Measurements from ENCODE around the gene MARCHF4.

GRCh38 chr2:215349402-215350210 is 37.7 kb downstream of the ATIC start:
- PRO-cap, result no peak
CAGE:
- cytosol, long polyA plus RNA, result no peak
- long polyA plus RNA, result no peak
- nucleus, long polyA plus RNA, result no peak

GRCh38 chr2:215378134-215378520 is 57.7 kb downstream of the FN1 start:
- PRO-cap, result no peak
CAGE:
- cytosol, long polyA plus RNA, result no peak
- long polyA plus RNA, result no peak
- nucleus, long polyA plus RNA, result no peak

- PRO-cap, result no peak
CAGE:
- cytosol, long polyA plus RNA, result no peak
- long polyA plus RNA, result no peak
- nucleus, long polyA plus RNA, result no peak
These were observed 29.6 kb downstream of the FN1 start for GRCh38 chr2:215406239-215406617.

DNA sequence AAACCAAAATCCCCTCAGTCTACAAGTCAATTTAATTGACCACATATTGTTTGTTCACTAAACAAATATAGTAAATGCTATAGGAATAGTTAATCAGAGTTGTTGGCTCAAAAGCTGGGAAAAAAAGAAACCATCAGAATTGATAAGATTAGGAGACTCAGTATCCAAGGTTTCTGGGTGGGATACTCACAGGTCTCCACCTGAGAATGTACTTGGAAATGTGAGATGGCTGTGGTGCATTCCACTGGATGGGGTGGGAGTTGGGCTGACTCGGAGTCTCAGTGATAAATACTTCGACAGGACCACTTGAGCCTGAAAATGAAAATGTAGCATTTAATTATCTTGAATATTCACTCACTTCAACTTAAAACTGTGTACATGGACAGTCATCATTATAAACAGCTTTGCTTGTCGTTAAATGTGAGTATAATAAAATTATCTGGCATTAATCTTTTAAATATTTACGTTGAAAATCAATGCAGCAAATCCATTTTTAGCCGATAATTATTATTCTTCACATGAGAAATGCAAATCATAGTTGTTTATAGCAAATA is 21.1 kb downstream of the FN1 start:
- PRO-cap, result no peak
CAGE:
- cytosol, long polyA plus RNA, result no peak
- long polyA plus RNA, result no peak
- nucleus, long polyA plus RNA, result no peak

GRCh38 chr2:215417365-215417793 is 18.5 kb downstream of the FN1 start:
- PRO-cap, result no peak
CAGE:
- cytosol, long polyA plus RNA, result no peak
- long polyA plus RNA, result no peak
- nucleus, long polyA plus RNA, result no peak

GRCh38 chr2:215431030-215431385 is 4.9 kb downstream of the FN1 start:
- PRO-cap, result no peak
CAGE:
- cytosol, long polyA plus RNA, result no peak
- long polyA plus RNA, result no peak
- nucleus, long polyA plus RNA, result no peak

DNA sequence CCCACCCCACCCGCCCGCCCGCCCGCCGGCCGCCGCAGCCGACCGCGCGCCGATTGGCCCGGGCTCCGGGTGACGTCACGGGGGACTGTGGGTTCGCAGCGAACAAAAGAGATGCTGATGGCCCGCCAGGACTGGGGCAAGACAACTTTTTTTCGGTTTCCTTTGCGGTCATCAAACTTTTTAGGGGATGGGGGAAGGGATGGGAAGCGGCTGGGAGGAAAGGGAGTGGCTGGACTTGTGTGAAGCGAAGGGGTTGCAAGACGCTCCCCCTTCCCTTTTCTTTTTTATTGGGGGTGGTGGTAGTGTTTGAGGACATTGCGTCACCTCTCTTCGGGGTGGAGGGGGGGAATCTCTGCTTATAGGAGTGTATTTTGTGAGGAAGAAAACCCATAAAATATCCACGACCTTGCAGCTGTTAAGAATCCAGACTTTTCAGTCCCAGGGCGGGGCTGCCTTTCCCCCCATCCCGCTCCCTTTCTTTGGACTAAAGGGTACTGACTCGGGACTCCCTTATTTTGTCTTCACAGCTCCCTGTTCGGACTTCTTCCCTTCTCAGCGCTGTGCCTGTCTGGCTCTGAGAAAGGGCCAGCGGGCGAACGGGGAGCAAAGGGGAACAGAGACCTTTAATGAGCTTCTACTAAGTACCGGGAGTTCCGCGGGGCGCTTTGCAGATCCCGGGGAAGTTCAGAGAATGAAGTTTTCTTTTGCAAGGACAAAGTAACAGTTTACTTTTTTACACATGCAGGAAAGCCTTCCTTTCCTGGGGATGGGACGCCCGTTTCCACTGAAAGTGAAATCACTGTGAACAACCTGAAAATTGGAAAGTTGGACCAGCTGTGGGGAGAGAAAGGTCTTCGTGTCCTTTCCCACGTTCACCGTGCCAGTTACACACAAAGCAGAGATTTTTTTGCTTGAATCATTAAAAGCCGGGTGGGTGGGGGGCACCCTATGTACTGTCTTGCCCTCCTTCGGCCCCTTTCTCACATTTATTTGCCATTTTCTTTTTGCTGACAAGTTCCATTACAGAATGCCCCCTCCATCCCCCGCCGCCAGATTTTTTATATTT is 639 bp upstream of the FN1 start:
- PRO-cap, result no peak
CAGE:
- cytosol, long polyA plus RNA, result no peak
- long polyA plus RNA, result no peak
- nucleus, long polyA plus RNA, result no peak

DNA sequence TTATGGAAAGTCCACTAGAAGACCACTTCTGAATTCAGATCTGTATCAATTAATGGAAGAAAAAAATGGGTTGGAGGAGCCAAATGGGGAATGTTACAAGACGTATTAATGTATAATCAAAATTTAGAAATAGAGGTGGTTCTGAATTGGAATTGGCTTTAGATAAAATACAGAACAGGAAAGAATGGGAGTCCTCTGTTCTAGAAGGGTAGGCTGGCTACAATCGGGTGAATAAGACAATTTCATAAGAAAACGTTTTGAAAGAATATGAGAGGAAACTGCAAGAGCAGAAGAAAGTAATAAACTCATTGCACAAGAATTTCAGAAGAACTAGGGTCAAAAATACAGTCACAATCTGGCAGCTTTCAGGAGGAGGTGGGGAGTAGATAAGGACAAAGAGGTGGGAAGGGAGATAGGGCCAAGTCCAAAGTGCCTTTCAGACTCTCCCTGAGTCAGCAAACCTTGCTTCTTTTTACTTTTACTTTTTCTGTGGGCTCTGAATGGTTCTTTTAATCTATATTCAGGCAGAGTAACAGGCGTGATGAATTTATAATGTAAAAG is 69.5 kb upstream of the FN1 start:
- PRO-cap, result no peak
CAGE:
- cytosol, long polyA plus RNA, result no peak
- long polyA plus RNA, result no peak
- nucleus, long polyA plus RNA, result no peak

DNA sequence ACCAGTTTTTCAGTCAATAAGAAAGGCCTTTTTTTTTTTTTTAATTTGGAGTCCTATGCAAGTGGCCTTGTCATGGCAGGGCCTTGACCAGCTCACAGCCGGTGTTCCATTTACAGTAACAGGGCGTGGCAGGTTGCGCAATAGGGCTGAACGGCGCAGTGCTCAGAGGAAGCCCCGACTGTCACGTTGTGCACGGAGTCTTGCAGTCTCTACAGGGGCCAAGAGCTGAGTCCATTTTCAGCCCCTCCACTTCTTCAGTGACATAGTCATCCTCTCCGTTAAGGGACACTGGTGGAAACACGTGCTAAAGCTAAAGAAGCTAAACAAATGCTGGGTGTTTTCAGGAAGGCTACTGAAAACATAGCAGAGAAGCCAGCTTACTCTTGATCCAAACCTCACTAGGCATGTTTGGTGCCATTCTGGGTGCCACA is 184.2 kb upstream of the FN1 start:
- PRO-cap, result no peak
CAGE:
- cytosol, long polyA plus RNA, result no peak
- long polyA plus RNA, result no peak
- nucleus, long polyA plus RNA, result no peak

DNA sequence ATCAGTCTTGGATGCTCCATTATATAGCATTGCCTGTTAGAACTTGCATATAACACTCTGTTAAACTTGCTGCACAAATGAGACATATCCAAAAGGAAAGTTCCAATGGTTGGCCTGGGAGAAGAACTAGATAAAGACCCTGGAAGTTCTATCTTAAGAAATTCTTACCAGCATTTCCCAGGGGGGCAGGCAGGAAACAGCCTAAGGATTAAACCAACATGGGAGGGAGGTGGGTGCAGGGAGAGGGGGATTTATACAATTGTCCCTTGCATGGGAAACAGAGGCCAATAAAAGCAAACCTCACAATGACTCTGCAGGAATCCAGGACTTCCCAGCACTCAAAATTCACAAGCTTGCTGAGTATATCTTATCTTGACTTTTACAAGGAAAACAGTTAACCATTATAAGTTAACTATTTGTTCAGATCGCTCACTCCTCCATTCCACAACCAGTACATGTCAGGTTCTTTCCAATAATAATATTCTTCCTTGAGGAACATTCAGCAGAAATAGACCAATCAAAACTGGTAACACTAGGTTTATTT is 241.4 kb downstream of the MREG start:
- PRO-cap, result no peak
CAGE:
- cytosol, long polyA plus RNA, result no peak
- long polyA plus RNA, result no peak
- nucleus, long polyA plus RNA, result no peak

GRCh38 chr2:215830186-215830804 is 183.1 kb downstream of the MREG start:
- PRO-cap, result no peak
CAGE:
- cytosol, long polyA plus RNA, result no peak
- long polyA plus RNA, result no peak
- nucleus, long polyA plus RNA, result no peak

DNA sequence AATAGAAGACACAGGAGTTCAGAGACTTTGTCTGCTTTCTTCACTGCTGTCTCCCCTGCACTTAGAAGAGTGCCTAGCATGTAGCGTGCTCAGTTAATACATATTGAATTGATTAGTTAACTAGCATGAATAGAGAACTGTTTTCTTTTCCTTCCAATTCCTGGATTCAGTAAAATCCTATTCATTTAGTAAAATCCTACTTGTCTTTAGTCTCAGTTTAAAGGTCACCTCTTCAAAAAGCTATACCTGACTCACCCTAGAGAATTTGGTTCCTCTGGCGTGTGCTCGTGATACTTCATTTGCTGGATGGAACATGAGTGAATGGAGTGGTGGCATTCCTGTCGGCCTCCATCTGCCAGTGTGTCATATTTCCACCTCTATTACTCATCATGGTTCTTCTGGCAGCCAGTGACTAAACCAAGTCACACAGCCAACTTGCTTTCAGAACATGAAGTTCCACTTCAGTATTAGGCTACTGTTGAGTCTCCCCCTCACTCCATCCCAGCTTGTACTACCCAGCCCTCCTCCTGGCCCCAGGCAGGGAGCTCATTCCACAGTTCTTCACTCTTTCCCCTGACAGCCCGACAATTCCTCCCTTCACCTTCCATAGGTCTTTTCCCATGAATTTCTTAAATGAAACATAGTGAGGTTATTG is 169.9 kb downstream of the MREG start:
- PRO-cap, result no peak
CAGE:
- cytosol, long polyA plus RNA, result no peak
- long polyA plus RNA, result no peak
- nucleus, long polyA plus RNA, result no peak

DNA sequence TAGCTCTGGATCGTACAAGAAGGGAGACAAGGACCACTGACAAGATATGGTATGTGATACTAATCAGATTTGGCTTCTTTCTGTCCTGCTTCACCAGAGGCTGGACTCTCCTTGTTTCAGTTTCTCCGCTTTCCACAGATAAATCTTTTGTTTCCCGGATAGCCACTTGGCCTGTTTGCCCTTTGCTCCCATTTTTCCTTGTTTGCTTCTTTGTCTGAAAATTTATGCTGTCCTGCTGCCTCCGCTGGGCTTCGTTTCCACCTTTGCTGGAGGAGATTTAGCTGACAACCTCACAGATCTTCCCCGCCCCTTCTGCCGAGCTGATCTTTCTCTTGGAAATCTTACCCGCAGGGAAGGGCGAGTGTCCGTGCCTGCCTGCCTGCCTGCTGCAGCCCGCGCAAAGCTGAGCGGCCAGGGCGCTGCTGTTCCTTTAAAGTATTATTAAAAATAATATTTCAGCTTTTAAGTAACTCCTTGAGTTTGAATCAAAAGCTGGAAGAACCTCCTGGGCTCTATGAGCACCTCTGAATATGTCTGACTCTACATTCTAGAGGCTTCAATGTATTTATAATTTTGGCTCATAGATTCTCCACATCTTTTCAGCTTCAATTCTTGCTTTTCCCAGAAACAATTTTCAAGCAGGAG is 1.4 kb upstream of the XRCC5 start:
- PRO-cap, result no peak
CAGE:
- cytosol, long polyA plus RNA, result no peak
- long polyA plus RNA, result no peak
- nucleus, long polyA plus RNA, result no peak

DNA sequence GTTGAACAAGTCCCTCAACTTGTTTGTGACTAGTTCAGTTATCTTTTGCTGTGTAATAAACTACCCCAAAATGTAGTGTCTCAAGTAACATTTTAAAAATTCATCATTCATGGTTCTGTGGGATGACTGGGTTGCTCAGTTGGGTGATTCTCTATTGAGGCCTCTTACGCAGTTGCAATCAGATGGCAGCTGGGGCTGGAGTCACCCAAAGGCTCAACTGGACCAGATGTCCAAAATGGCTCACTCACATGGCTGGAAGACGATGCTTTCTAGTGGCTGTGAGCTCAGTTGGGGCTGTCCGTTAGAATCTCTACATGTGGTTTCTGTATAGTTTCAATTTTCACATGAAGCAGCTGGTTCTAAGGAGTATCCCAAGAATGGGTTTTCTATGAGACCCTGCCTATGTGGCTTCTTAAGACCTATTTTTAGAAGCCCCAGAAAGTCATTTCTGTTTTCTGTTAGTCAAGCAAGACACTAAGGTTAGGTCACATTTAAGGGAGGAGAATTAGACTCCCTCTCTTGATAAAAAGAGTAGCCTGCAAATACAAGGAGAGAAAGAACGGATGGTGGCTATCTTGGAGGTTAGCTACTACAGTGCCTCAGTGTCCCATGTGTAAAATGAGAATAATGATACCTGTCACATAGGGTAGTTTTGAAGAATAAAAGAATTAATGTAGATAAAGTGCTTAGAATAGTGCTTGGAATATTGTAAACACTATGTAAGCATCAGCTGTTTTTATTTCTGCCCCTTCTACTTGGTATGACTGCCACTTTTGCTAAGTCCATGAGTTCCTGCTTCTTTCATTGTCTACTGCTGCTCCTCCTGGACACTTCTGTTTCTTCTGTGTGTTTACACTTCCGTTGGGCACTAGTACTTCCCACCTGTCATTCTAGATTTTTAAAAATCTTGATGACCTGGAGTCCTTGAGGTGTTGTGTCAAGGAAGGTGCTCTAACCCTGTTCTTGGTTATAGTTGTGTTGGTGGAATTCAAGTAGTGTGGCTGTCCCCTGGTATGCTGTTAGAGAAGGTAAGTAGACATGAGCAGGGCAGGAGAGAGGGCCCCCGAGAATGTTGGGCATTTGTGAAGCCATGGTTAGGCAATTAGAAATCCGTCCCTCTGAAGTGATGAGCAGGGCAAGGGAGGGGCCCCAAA is 4.7 kb downstream of the XRCC5 start:
- PRO-cap, result no peak
CAGE:
- cytosol, long polyA plus RNA, result no peak
- long polyA plus RNA, result no peak
- nucleus, long polyA plus RNA, result no peak

GRCh38 chr2:216114614-216115702 is 5.8 kb downstream of the XRCC5 start:
- PRO-cap, result no peak
CAGE:
- cytosol, long polyA plus RNA, result no peak
- long polyA plus RNA, result no peak
- nucleus, long polyA plus RNA, result no peak

- PRO-cap, result no peak
CAGE:
- cytosol, long polyA plus RNA, result no peak
- long polyA plus RNA, result no peak
- nucleus, long polyA plus RNA, result no peak
These were observed 35.2 kb downstream of the XRCC5 start for GRCh38 chr2:216144178-216144915.

DNA sequence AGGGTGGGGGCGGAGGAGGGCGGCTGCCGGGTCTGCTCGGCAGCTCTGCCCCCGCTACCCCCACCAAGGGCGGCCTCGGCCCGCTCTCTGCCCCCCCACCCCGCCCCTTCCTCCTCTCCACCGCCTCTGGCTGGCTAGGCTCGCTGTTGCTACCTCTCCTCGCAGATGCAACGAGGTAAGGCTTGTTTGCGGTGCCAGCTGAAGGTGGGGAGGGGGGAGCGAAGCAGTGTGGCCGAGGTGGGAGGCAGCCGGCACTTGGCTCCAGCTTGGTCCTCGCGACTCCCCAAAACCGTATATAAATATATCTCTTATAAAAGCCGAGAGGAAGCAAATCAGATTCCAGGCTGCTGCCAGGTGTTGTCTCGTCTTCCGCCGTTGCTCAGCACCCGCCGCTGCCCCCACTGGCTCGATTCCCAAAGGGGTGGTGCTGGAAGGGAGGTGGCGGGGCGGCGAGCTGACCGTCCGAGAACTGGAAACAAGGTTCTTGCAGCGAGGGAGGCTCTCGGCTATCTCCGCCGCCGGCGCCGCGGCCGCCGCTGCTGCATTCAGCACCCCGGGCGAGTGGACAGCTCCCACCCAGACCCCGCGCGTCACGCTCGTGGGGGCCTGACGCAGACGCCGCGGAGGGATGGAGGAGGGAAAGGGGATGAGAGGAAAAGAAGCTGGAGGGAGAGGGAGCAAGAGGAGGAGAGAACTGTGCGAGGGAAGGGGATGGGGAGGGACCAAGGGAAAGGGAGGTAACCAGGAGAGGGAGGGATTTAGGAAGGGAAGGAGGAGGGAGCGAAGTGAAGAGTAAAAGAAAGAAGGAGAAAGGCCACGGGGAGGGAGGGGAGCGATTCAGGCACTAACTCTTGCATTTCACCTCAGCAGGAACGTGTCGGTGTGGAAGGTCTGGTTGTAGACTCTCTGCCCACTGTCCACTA is at the start of gene MARCHF4:
Gene MARCHF4 (minus strand): TSS at position 698 of the 923 bp plus-strand sequence.
- PRO-cap, result no peak
CAGE:
- cytosol, long polyA plus RNA, result no peak
- long polyA plus RNA, result no peak
- nucleus, long polyA plus RNA, result start-site peak on the minus strand centred at position 380 of the sequence, 32 bp wide, 40 and 76 reads in 2 replicates; start-site peak on the minus strand centred at position 640 of the sequence, 190 bp wide, 25 and 289 reads in 2 replicates

GRCh38 chr2:216447316-216447838 is 35.1 kb downstream of the SMARCAL1 start:
- PRO-cap, result no peak
CAGE:
- cytosol, long polyA plus RNA, result no peak
- long polyA plus RNA, result no peak
- nucleus, long polyA plus RNA, result no peak

DNA sequence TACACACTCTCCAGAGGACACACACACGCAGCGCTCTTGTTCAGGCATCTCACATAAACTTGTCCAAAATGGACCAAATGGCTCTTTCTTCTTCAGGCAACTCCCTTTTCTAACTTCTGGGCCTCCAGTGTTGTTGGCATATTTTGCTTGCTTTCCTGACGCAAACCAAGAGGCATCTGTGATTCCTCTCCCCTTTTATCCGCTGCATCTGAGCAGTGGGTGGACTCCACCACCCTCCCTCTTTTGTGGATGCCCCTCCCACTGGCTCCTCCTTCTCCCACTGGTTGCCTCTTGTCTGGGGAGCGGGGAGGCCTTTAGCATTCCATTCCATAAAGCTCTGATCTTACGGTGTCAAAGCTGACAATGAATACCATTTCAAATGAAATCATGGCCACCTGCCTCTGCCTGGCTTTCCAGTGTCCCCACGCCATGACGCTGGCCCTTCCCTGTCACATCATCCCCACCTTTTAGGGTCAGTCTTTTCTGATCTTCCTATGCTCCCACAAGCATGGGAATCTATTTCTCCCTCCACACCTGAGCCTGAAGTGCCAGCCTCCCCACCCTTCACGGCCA is 51.3 kb downstream of the RPL37A start:
- PRO-cap, result no peak
CAGE:
- cytosol, long polyA plus RNA, result no peak
- long polyA plus RNA, result no peak
- nucleus, long polyA plus RNA, result no peak

DNA sequence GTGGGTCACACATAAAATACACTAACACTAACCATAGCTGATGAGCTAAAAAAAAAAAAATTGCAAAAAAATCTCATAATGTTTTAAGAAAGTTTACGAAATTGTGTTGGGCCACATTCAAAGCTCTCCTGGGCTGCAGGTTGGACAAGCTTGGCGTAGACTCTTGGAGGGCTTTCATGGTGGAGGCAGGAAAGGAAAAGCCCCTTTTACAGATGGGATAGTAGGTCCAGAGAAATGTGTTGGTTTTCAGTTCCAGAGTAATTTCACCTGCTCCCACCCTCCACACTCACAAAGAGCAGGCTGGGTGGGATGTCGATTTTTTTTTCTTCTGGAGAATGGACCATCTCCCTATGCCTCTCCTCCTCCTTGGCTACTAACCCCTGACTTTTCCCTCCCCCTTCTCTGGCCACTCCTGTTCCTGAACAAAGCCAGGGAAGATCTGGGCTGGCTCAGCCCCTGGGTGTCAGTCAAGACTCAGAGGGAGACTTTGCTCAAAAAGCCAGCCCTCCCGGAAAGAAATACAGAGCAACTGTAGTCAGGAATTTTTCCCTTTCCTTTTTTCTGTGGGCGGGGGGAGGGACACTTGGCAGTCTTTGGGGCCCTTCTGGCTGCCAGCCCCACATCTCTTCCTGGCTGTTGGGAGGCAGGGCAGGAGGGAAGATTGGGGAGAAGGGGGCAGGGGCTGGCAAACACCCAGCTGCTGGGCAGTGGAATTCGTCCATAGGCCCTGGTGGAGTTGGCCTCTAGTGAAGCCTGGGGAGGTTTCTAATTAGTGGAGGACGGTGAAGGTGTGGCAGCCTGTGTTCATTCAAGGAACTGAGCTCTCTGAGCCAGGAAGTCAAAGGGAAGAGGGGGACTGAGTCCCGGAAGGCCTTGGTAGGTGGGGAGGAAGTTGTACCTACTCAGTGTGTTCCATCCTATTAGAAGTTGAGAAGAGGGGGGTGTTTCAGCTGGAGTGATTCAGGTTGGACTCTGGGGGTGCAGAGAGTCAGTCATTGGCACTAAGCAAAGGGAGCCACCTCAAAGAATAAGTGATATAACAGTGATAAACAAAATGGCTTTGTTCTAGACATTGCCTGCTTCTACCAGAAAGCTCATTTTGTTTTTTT is 10.8 kb downstream of the IGFBP2 start:
- PRO-cap, result no peak
CAGE:
- cytosol, long polyA plus RNA, result no peak
- long polyA plus RNA, result no peak
- nucleus, long polyA plus RNA, result no peak

Measured in A549 (cell line).